Psoas muscle (tissue), 2 donors: ENCODE measurements around a stretch of chr9.

DNA sequence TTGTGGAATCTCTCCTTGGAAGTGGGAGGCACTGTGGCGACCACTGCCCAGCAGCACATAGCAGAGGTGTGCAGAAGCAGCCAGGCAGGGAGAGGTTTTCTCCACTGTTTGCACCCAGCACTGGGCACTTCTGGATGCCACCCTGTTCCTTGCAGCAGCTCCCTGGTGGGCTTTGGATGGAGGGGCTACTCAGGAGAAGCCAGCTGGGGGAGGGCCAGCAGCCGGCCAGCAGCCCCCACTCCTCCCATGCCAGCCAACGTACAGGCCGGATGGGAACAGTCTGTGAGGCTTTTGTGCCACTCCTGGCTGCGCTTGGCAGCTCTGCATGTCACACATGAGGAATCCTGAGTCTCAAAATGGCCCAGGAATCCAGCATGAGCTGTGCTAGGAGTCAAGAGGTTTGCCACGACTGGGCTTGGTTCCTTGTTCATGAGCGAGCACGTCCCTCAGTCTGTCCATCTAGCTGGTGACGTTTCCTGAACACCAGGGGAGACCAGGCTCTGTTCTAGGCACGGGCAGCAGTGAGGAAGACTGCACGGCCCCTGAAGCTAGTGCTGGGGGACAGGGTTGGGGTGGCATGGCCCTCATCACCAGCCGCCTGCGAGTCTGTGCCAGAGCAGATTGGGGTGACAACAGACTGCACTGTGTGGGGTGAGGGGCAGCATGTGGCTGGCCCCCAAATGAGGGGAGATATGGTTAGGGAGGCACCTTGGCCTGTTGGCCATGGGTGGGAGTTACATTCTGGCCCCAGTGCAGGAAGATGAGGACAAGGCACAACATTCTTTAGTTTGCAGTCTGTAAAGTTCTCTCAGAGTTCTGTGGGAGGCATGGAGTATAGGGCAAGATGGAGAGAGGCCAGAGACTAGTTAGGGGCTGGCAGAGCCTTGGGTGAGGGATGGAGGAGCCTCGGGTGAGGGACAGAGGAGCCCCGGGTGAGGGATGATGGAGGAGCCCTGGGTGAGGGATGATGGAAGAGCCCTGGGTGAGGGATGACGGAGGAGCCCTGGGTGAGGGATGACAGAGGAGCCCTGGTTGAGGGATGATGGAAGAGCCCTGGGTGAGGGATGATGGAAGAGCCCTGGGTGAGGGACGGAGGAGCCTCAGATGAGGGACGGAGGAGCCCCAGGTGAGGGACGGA is 10.3 kb downstream of the PHF2 start:
- PRO-cap, 2 experiments, result no peak in any of the 2 experiments

- PRO-cap, 2 experiments, result no peak in any of the 2 experiments
These were observed 87.9 kb downstream of the PHF2 start for GRCh38 chr9:93664089-93664881.

GRCh38 chr9:93821468-93821835 is 133.7 kb downstream of the BARX1 start:
- PRO-cap, 2 experiments, result no peak in any of the 2 experiments

DNA sequence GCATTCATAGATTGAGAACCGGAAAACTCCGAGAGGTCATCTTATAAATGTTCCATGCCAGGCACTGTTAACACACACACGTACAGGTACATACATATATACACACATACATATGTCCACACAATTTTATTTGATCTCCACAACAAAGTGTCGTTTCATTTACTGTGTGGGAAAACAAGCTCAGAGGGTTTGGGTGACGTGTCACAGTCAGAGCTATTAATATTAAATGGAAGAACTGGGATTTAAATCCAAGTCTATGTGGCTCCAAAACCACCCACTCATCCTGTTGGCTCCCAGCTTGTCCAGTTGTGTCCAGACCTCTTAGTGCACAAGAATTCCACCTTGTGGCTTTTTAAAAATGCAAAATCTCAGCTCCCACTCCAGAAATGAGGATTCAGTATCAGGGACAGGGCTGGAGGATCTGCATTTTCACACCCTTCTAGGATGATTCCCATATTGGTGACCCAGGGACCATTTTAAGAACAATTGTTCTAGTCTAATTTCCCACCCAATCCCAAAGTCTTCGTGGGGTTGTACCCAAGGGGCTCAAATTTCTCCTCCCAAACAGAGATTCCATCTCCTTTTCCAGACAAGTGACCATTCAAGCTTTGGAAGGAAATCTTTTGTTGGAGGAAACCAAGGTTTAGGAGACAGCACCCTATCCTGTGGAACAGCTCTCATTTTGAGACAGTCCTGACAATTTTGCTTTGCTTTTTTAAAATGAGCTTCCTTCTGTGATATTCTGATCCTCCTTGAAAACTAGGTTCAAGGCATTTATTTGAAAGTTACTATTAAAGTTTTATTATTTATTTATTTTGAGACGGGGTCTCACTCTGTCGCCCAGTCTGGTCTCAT is 52.1 kb upstream of the PTPDC1 start:
- PRO-cap, 2 experiments, result no peak in any of the 2 experiments

DNA sequence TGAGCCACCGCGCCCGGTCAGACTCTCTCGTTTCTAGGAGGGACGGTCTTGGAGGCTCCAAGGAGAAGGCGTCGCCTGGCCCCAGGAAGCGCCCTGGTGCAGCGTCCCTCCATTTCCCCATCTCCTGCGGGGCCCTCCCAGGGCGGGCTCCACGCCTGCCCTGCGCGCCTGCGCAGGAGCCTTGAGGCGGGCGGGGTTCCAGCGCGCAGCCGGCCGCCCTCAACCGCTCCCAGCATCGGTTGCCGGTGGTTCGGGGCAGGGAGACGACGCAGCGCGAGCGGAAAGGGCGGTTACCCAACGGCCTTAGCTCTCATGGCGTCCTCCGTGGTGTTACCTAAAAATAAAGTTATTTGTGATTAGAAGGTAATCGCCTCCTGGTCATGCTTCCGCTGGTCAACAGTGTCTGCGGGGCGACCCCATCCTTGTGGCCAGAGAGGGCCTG is 3.9 kb upstream of the NUTM2F start:
- PRO-cap, 2 experiments, result no peak in any of the 2 experiments

- PRO-cap, 2 experiments, result no peak in any of the 2 experiments
These were observed 53.3 kb downstream of the FBP2 start for GRCh38 chr9:94540191-94540940.

DNA sequence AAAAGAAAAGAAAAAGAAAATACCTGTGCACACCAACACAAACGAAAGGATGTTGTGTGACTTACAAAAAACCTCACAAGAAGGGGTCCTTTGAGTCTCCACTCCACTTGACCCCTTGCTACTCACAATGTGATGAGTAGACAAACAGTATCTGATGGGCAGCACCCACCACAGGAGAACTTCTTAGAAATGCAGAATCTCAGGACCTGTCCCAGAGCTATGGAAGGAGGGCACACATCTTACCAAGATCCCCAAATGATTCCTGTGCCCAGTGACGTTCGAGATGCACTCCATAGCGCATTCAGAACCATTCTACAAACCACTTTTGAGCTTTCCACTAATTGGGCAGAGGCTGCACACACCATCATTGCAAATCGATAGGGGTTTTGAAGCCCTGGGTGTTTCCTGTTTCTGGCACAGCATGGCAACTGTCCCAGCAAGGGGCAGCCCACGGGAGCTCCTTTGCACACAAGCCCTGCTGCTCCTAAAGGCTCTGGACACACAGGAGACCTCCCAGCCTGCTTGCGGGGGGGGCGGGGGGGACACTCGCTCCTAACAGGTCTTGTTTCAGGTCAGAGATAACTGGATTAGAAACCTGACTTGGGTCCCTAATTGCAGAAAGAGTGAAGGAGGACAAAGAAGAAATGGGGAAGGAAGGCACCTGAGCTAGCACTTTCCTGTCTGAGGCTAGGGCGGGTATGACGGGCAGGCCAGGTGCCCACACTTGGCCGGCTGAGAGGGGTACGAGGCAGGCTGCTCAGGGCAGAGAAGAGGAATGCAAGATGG is 1.0 kb downstream of the FBP1 start:
- PRO-cap, 2 experiments, result no peak in any of the 2 experiments

- PRO-cap, 2 experiments, result no peak in any of the 2 experiments
These were observed 54.0 kb downstream of the AOPEP start for GRCh38 chr9:94780355-94781061.

GRCh38 chr9:94819018-94819756 is 92.7 kb downstream of the AOPEP start:
- PRO-cap, 2 experiments, result no peak in any of the 2 experiments

- PRO-cap, 2 experiments, result peak in 1 of 2 experiments; most common plus-strand start chr9:94867424 (in 1); most common minus-strand start chr9:94867366 (in 1)
These were observed 140.6 kb downstream of the AOPEP start for GRCh38 chr9:94866940-94867653.

DNA sequence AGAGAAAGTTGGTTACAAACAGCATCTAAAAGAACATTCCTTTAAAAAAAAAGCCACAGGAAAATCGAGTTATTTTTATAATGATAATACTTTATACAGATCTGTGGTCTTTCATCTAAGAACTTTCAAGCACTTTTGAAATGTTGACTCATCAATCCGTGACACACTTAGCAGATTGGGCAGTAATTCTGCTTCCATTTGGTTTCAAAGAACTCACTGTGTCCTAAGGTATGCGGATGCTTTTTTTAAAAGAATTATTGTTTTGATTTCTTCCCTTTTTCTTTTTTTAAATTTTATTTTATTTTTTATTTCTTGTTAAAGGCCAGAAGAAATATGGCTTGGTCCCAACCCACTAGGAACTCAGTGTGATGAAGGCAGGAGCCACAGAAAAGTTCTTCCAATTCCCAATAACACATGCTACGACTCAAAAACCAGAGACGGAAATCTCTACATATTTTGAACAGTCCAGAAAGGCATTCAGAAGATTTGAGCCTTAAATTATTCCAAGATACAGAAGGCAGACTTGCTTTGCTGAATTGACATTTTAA is 147.9 kb downstream of the AOPEP start:
- PRO-cap, 2 experiments, result no peak in any of the 2 experiments

GRCh38 chr9:94899658-94900388 is 173.3 kb downstream of the AOPEP start:
- PRO-cap, 2 experiments, result no peak in any of the 2 experiments

DNA sequence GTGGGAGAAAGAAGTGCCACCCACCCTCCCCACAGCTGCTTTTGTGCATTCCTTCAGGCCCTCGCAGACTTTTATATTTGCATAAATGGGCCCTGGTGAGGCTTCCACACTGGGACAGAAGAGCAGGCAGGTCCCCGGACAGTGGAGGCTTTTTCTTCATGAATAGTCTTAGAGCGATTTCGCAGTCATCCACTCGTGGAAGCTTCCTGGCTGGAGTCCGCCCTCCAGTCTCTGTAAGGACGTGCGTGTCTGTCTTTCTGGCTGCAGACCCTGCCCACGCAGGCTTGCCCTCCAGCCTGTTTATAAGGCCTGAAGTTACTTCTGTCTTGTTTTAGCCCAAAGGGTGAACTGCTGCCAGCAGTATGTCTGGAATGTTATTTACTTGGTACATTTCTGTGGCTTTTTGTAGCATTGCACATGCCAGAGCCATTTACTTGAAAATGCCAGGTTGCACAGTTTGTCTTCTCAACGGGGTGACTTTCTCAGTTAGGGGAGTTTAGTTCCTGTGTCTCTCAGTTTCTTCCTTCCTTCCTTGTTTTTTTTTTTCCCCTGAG is 195.7 kb downstream of the AOPEP start:
- PRO-cap, 2 experiments, result no peak in any of the 2 experiments

DNA sequence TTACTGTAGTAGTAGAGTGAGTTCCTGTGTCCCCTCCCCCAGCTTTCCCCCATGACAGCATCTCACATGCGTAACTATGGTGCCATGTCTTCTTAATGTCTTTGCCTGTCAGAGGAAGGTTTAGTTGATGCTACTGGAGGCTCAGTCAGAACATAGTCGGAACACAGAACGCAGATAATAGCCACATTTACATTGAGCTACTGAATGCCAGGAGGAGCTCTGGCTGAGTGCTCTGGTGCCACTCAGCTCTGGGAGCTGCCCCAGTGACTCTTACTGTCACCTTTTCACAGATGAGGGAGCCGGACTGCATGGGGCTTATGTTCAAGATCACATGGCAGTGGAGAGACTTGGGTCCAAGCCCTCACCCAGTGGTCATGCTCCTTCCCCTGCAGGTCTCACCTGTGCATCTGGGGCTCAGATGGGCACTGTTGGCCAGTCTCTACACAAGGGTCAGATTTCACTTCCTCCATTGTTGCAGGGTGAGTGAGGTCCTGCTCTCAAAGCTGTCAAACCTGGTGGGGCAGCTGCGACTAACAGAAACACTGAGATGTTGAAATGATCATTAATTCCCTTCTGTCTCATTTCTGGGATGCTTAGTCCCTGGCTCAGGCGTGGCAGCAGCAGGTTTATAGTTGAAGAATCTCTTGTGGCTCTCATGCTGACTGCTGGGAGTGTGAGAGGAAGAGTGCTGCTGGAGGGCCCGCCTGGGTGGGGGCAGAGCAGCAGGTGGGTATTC is 223.8 kb downstream of the AOPEP start:
- PRO-cap, 2 experiments, result no peak in any of the 2 experiments

DNA sequence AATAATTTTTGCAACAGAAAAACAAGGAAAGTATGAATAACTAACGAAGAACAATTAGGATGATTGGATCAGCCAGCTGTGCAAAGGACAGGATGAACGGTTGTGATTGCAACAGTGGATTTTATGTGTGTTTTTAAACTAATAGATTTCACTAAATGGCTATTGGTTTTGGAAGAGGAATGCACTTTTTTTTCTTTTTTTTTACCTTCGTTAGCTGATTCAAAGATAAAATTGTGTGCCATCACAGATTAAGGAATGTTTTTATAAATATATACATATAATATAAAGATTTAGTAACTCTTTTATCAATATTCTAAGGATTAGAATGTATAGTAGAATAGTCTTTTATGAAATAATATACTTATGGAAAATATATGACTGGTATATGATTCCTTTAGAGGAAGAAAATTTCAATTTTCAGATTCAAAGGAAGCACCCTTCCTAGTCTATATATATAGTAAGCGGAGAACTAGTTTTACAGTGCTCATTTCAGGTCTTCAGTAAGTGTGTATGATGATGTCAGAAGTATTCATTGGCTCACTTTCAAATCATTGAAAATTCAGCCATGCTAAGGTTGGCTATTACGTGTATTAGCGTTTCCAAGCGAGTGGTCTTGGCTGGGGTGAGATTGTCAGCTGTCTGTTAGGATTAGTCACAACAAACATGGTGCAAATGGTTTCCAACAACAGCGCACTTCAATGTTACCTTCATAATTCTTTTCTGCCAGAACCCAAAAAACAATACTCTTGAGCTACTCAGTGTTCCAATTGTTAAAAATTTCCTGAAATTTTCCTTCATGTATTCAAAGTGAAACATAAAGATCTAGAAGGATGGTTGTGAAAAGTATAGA is 282.7 kb downstream of the AOPEP start:
- PRO-cap, 2 experiments, result no peak in any of the 2 experiments

GRCh38 chr9:95103815-95104515 is 213.5 kb downstream of the FANCC start:
- PRO-cap, 2 experiments, result no peak in any of the 2 experiments

DNA sequence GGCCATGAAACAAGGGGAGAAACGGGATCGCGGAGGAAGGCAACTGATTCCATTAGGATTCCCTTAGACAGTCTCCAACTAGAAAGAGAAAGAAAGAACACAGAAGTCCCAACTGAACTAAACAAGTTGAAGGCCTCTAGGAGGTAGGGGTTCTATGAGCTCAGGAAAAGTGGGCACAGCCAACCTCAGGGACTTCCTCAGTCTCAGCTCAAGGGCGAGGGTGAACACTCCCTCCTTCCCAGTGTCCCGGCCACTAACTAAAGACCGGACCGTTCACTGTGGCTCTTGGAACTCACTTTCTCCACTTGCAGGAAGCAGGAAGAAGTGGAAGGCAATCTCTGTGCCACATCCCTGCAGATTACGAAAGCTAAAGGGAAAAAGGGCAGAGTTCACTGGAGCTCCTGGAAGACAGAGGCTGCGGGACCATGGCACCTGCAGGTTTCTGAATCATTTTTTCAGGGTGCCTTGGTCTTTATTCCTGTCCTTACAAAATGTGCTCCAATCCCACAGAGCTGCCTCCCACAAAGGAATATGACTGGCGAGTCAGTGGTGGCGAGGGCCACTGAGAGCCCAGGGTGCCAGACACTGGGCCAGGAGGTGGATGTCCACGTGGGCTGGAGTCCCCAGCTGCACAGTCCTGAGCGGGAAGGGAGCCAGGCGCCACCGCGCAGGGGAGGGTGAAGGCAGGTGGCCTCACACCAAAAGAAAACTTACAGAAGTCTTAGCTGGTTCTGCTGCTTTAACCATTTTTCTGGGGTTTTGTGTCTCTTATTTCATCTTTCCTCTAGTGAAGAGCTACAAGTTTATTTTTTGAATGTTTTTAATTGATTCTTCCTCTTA is 183.1 kb downstream of the FANCC start:
- PRO-cap, 2 experiments, result no peak in any of the 2 experiments

GRCh38 chr9:95142497-95143552 is 174.7 kb downstream of the FANCC start:
- PRO-cap, 2 experiments, result no peak in any of the 2 experiments

DNA sequence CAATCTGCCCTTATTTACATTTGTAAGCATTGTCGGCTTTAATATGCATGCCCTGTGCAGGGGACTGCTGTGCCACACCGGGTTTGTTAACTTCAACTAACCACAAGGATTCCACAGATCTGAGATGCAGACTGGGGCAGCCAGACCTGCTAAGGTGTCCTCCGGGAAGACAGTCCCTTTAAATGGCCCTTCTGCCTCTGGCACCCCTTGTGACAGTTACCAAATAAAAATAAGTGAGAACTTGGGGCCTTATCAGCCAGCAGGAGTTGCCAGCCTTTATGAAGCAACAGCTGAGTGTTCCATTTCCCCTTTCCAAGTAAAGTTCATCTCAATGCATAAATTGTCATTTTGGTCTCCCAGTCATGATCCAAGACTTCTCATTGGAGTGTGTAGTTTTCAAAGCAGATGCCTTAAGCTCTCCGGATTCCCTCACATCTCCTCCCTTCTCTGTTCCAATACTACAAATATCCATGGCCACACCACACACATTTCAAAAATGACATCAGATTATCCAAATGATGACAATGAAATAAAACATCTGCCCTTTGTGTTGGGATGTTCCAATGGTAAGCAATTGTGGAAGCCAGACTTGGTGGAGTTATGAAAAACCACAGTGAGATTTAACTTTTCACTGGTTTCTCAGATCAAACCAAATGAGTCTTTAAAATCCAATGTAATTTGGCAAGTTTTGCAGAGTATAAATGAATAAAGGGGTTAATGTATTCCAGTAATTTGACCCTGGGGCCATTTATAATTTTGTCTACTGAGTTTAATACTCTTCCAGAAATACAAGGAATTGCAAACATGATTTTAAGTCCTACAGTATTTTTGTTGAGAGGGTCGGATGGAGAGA is 3.8 kb upstream of the PTCH1 start:
- PRO-cap, 2 experiments, result no peak in any of the 2 experiments

DNA sequence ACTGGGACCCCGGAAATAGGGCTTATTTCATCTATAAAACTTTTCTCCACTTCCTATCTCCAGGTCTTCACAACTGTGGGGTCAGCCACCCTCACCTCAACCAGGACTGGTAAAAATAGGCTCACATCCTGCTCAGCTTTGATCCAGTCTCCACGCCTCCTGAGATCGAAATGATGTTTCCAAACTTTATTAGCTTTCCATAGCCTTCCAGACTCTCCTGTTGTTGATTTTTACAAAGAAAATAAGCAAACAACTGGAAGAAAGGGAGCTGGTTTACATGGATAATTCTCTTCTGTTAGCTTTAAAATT is 172.8 kb downstream of the HSD17B3 start:
- PRO-cap, 2 experiments, result no peak in any of the 2 experiments